ENCODE results near the genes ADGRG7, PCNP and CEP97.

DNA sequence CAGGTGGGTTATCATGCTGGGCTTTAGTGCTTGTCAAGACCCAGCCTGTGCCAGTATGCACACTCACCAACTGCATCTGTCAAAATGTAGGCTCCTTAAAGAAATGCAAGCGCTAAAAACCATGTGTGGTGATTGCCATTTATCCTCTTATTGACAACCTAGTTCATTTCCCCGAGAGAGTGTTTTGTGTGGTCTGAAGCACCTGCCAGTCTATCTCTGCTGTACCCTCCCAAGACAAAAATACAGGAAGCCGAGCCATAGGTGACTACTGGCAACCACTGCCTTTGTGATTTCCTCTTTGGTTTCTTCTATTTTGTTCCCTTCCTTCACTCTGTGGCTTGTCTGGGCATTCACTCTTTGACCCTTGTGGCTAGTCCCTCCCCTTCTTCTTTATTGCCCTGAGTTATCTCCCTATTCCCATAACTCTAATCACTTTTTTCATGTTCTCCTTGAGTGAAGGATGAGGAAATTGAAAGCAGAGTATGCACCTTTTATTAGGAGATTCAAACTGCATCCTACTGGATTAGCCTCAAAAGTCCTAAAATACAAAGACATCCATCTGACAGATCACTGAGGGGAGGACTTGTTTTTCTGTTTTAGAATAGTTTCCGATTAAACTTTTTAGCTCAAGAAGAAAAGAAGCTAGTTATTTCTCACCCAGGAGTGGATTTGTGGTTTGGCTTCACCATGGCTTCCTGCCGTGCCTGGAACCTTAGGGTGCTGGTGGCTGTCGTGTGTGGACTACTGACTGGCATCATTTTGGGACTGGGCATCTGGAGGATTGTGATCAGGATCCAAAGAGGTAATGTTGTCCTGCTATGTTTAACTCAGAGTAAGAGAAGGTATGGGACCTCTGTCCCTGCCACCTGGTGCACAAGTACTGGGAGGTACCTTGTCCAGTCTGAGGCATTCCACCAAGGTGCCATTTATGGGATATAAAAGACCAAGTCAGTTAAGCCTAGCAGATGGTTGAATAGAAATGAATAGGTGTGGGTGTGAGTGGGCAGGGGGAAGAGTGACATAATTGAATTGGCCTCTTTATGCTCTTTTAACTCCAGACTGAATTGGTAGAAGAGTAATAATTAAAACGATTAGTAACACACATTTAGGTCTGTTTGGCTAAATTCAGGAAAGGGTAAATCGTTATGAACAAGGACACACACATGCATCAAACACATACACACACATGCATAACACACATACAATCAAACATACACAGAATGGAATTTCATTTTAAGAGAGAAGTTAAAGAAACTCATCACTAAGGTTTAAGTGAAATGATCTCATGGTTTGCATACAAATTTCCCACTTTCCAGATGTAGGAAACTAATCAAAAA, at the start of gene ADGRG7:
ADGRG7 (plus strand) TSS at position 432 of the 1,337 bp plus-strand sequence.
- RRBS = no CpG with 5 or more reads among the region's 8 CpGs

DNA sequence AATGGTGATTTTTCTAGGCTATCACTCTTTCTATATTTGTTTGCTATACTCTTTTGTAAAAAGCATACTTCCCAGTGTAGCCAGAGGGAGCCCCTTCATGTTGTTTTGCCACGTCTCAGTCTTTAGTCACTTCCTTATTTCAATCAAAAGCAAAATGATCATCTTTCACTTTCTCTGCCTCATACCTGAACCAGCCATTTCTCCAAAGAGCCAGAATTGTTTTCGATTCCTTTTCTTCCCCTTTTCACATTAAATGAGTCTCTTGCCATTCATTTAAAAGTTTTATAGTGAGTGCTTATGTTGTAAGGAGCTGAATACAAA, 41.4 kb downstream of the ADGRG7 start:
- RRBS = no CpG with 5 or more reads among the region's 2 CpGs

DNA sequence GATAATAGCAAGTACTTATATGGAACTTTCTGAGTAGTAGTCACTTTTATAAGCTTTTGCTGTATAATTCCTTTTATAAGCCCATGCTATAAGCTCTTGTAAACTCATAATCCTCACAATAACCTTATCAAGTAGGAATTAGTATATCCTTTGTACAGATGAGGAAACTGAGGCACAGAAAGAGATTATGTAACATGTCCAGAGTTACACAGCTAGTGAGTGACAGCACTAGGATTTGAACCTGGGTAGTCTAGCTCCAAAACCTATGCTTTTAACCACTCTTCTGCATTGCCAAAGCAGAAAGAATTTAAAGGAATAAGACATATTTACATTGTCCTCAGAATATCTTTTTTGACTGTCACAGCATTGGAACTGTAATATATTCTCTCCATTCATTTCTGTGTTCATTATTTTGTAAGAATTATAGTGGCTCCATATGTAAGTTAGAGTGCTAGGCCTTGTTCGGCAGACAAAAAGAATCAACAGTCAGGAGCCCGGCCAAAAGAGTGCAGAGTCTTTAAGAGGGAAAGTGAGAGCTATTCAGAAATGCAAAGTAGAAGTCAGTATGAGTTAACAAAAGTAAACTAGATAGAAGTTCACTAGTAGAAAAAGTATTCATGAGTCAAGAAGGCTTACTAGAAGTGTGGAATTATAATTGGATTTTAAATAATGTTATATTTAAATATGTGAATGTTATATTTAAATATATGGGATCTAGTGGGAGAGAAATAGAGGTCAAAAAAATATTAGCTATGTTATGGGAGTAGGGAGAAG, 26.2 kb downstream of the TFG start:
- RRBS = no CpG with 5 or more reads among the region's 2 CpGs

GRCh38 chr3:100737874-100738390, 28.6 kb downstream of the TFG start:
- RRBS = no CpG with 5 or more reads among the region's 3 CpGs

- RRBS = no CpG with 5 or more reads among the region's 3 CpGs
Measured at GRCh38 chr3:101216495-101217279, 103.7 kb downstream of the IMPG2 start.

DNA sequence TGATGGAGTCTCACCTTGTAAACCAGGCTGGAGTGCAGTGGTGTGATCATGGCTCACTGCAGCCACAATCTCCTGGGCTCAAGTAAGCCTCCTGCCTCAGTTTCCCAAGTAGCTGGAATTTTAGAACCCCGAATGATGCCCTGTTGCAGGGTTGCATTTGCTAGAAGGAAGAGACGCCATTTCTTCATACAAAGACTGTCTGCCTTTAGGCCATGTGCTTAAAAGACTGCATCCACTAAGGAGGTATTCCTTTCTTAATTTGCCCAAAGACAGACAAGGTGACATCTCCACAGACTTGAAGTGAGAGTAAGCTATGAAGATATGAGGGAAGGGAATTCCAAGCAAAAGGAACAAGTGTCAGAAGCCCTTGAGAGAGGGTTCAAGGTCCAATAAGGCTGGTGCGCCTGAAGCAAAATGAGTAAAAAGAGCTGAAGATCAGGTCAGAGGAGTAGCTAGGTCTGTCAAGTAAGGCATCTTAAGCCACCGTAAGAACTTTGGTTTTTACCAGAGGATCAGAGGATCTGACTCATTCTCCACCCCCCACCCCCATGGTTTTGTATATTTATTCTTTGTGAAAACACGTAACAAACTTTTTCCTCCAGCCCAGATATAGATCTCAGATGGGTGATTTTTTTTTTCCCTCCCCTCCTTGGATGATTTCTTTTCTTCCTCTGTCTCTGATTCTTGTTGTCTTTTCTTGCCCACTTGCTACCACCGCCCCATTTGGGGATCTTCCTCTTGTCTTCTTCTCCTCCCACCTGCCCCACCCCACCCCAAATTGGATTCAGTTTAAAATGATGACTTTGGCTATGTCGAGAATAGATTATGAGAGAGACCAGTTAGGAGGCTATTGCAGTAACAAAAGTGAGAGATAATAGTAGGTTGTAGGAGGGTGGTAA, 5.8 kb downstream of the TRMT10C start:
- RRBS = no CpG with 5 or more reads among the region's 7 CpGs

- RRBS = 2% methylated on average over 21 of the region's 68 CpGs
Measured at GRCh38 chr3:101574118-101575219, at the start of gene PCNP. Gene PCNP, plus strand, starts transcription at chr3:101574180.

- RRBS = 2% methylated on average over 17 of the region's 51 CpGs
Measured at GRCh38 chr3:101724054-101725114, at the start of gene CEP97. Gene CEP97, plus strand, starts transcription at chr3:101724614.

GRCh38 chr3:101850341-101851087, 1.2 kb downstream of the NFKBIZ start:
- RRBS = no CpG with 5 or more reads among the region's 18 CpGs

- RRBS = no CpG with 5 or more reads among the region's 4 CpGs
Measured at GRCh38 chr3:101888652-101889085, 39.4 kb downstream of the NFKBIZ start.

- RRBS = no CpG with 5 or more reads among the region's 9 CpGs
Measured at GRCh38 chr3:101936460-101937315, 87.4 kb downstream of the NFKBIZ start.

GRCh38 chr3:101950427-101951200, 101.3 kb downstream of the NFKBIZ start:
- RRBS = no CpG with 5 or more reads among the region's 4 CpGs

DNA sequence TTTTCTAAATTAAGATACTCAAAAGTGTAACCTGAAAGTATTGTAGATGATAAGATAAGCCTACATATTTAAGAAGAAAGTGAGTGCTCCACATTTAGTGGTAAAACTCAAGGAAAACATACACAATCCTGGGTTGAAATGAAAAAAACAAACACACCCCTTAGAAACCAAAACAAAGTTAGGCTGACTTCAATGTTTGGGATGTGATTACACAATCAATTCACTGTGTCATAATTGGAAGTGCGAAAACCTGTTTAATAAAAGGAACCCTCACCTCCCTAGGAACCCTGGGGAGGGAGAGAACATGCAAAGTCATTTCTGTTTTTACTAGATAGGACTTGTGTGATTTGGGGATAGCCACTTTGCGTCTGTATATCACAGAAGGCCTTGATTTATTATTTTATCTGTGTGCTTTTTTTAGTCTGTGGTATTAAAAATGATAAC, 274.9 kb downstream of the NFKBIZ start:
- RRBS = no CpG with 5 or more reads among the region's 2 CpGs

DNA sequence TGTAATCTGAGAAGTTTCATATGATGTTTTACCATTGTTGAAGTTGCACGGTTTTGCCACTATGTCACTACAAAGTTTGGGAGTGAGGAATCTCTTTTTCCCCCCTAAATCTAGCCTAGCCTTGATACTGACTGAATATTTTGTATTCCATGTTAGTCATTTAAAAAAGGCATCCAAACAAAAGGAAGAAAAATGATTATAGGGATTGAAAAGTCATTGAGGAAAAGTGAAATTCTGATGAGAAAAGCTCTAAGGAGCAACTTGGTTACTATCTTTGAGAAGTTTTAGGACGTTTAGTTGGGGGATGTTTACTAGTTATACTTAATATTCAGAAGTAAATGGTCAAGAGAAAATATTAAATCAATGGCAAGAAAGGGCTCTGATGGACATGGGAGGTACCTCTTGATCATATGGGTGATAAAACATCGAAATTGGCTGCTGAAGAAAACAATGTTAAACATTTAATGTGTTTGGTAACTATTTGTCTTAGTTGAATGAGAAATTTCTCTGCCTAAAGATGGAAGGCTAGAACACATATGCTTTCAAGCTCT, 152.3 kb downstream of the ZPLD1 start:
- RRBS = no CpG with 5 or more reads among the region's 3 CpGs

GRCh38 chr3:104523176-104523512, 843.6 kb upstream of the ALCAM start:
- RRBS = no CpG with 5 or more reads among the region's 5 CpGs

DNA sequence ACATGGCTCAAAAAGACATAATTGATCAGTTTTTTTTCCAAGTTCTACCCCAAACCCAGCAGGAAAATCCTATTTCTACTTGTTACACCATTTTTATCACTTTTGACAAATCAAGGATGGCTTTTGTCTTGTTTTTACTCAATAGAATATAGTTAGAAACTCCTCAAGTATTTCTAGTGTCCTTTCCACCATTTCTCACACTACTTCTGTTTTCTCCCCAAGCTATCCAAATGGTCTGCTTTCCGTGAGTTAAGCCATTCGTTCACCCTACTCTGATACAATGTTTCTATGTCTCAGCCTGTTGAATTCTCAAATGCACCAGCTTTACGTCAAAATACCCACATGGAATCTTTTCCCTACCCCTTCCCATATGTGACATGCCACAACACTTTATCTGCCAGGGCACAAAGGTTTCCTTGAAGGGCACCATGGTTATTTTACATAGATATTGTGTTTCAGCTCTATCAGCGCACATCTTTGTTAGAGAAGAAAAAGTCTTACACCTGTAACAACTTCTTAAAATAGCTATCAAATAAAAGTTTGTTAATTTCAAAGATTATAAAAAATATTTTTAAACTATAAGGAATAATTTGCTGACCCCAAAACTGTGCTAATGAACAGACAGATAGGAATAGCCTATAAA, 84.0 kb downstream of the CBLB start:
- RRBS = no CpG with 5 or more reads among the region's 4 CpGs

- RRBS = no CpG with 5 or more reads among the region's 7 CpGs
Measured at GRCh38 chr3:105790891-105791663, 77.7 kb downstream of the CBLB start.

DNA sequence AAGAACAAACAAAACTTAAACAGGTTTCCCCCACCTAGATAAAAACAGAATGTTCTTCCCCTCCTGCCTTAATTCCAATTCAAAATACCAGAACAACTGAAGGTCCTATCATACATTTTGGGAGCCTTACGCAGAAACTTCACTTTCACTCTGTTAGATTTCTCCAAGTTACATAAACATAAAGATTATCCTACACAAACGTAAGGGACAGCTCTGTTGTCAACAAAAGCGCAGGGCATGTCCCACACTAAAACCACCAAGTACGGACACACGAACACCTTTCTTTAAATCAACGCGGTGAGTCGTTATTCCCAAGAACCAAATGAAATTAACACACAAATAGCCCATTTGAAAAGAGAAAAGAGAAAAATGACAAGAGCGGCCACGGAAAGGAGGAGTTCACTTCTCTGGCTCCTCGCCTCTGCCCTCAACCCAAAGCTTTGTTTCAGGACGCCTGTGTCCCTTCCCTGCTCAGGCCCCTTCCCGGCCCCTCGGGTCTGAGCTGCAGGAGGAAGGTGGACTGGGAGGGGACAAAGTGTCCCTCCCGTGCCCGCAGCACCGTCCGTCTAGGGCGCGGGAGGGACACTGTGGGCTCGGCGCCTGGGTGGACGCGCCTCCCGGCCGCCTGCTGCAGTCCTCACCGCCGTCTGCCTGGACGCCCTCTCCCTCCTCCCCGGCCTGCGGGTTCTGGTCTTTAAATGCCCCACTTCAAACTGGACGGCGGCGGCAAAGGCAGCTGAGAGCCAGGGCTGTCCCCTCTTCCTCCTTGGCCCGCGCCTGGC, 730 bp downstream of the CBLB start:
- RRBS = under 1% methylated on average over 8 of the region's 36 CpGs

DNA sequence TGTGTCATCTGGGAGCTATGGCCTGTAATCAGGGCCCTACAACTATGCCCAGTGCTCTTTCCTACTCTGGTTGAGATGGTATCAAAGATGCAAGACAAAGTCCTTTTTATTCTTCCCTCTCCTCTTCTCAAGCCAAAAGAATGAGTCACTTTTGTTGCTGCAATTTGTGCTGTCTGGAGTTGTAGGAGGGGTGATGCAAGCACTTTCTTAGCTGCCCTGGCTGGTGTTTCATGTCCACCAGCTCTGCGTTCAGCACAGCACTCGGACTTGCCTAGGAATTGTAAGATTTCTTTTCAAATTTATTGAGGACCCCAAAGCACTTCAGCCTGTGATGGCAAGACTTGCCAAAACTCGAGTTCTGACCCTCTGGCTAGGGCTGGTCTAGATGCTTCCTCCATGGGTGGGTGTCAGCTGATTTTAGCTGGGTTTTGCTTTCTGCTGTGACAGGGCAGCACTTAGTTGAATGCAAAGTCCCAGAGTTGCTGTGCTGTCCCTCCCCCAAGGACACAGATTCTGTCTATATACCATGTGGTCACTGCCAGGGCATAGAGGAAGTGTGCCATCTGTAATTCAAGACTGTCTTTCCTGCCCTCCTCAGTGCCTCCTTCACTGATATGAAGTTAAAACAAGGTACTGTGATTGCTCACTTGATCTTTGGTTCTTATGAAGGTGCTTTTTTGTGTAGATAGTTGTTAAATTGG, 129.3 kb upstream of the CBLB start:
- RRBS = no CpG with 5 or more reads among the region's 3 CpGs

DNA sequence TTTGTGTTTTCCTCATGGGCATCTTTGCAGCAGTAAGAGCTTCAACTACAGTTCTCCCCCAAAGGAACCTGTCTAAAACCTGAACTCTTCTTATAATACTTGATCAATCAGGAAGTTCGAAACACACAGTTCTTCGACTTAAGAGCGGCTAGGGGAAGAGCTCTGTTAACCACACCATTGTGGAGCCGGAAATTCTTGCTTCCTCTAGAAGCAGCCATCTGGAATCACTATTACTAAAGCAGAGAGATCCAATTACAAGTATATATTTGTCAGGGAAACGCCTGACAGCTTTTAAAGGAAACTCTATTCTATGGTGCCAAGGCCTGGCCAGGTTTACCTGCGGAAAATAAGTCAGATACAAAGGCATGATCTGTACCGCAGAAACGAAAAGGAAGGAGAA, 337.4 kb upstream of the CBLB start:
- RRBS = no CpG with 5 or more reads among the region's 8 CpGs

Data from AG08470 (cell line).